Bronchial epithelial cell (primary cell): ENCODE results near the gene SORL1.

- RRBS, 2 experiments = no CpG with 5 or more reads among the region's 4 CpGs
Observed at GRCh38 chr11:120424719-120425429, 86.7 kb upstream of the GRIK4 start.

DNA sequence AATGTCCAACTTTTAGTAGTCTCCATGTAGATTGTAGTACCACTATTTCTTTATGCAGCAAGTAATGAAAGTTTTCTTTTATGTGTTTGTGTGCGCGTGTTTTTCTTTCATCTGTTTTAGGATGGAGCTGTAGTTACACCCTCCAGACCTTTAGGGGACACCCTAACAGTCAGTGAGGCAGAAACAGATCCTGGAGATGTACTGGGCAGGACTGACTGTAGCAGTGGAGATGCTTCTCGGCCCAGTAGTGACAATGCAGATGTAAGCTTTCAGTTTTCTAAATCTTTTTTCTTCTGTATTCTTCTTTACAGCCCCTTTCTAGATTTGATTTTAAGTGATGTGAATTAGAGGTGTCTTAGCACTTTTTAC lies 79.9 kb upstream of the GRIK4 start:
- RRBS, 2 experiments = no CpG with 5 or more reads among the region's 3 CpGs

DNA sequence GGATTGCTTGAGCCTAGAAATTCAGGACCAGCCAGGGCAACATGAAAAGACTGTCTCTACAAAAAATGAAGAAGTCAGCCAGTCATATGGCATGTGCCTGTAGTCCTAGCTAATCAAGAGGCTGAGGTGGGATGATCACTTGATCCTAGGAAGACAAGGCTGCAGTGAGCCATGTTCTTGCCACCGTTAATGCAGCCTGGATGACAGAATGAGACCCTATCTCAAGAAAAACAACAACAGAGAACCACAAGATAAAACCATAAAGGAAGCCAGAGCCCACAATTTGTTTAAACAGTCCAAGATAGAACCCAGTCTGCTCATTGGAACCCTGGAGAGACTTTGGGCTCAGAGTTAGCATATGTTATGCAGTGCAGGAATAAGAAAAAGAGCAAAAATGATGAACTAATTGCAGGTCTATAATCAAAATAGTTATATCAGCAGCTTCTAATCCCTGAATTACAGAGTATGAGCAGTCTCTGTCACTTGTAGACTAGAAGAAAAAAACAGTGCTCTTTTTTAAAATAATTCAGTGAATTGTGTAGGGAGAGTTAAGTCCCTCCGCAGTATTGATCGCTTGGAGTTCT lies 58.0 kb upstream of the GRIK4 start:
- RRBS, 2 experiments = no CpG with 5 or more reads among the region's 3 CpGs

GRCh38 chr11:120458013-120458458 lies 53.5 kb upstream of the GRIK4 start:
- RRBS, 2 experiments = no CpG with 5 or more reads among the region's 1 CpG

- RRBS, 2 experiments = 0 to 11% methylated on average over 1 of the region's 19 CpGs
Observed at GRCh38 chr11:120527086-120527866, 15.7 kb downstream of the GRIK4 start.

- RRBS, 2 experiments = no CpG with 5 or more reads among the region's 7 CpGs
Observed at GRCh38 chr11:120883725-120884254, 140.1 kb upstream of the TBCEL start.

GRCh38 chr11:121035300-121035839 lies 11.5 kb downstream of the TBCEL start:
- RRBS, 2 experiments = no CpG with 5 or more reads among the region's 4 CpGs

- RRBS, 2 experiments = no CpG with 5 or more reads among the region's 4 CpGs
Observed at GRCh38 chr11:121091617-121092250, 9.3 kb upstream of the TECTA start.

DNA sequence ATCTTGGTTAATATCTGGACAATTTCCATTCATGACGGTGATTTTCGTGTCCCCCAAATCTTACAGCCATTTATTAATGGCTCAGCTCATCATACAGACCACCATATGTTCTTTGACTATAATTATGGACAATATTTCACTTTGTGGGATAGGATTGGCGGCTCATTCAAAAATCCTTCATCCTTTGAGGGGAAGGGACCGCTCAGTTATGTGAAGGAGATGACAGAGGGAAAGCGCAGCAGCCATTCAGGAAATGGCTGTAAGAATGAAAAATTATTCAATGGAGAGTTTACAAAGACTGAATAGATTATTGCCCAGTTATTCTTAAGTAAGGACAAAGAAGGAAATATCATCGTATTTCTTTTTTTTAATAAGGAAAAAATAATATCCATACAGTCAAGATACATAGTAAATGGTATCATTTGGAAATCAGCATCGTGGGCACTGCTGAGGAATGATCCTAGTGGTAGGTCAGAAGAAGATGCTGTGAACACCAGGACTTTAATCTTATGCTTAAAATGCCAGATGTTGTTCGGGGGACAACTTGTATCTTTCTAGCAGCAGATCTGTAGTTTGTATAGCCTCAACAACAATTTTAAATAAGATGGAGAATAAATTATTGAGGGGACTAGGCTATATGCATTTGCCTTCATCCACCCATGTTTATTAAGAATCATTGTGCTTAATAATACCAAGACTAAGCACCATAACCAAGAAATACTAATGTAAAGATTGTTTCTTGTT lies 14.8 kb downstream of the SC5D start:
- RRBS, 2 experiments = no CpG with 5 or more reads among the region's 8 CpGs

DNA sequence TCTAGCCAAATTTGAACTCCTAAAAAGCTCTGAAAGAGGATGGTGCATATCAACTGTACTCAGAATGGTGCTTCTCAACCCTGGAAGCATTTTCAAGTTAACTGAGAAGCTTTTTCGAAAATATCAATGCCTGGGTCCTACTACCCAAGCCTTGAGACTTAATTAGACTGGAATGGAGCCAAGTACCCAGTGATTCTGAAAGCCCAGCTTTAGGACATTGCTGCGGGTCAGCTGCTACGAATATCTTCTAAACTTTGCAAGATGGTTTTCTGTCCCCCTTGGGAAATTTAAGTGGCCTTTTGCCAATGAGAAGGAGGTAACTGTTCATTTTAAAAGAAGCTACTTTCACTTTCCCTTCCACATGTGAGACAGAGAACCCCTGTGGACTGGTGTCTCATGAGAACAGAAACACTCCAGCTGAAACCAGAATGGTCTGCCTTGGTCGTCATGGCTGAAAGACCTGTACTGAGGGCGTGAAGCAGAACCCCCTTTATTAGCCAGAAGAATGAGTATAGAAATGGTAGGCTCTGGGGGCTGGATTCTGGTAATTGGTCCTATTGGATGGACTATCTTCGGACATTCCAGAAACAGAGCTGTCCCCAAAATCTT lies 74.9 kb downstream of the SC5D start:
- RRBS, 2 experiments = no CpG with 5 or more reads among the region's 6 CpGs

GRCh38 chr11:121448251-121449017 lies 3.7 kb upstream of the SORL1 start:
- RRBS, 2 experiments = no CpG with 5 or more reads among the region's 5 CpGs

DNA sequence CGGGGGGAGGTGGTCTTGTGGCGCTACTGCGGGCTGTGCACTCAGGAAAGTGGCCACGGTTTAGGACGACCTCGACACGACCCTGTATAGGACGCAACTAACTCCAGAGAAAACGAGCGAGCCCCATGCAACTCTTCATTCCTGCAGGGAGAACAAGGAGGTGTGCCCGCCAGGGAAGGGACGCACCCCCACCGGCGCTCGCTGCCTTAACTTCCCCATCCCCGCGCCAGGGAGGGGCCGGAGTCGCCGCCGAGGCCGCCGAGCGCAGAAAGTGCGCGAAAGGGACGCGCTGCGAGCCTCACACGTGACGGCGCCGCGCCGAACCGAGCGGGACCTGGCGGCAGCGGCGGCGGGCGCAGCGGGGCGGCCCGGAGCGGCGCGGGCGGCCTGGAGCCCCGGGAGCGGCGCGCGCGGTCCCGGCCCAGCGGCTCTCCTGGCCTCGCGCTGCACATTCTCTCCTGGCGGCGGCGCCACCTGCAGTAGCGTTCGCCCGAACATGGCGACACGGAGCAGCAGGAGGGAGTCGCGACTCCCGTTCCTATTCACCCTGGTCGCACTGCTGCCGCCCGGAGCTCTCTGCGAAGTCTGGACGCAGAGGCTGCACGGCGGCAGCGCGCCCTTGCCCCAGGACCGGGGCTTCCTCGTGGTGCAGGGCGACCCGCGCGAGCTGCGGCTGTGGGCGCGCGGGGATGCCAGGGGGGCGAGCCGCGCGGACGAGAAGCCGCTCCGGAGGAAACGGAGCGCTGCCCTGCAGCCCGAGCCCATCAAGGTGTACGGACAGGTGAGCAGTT lies at the start of gene SORL1:
Gene SORL1, plus strand, starts transcription at position 479 of the 791 bp plus-strand sequence.
- RRBS, 2 experiments = 1% methylated on average over 26 of the region's 100 CpGs

DNA sequence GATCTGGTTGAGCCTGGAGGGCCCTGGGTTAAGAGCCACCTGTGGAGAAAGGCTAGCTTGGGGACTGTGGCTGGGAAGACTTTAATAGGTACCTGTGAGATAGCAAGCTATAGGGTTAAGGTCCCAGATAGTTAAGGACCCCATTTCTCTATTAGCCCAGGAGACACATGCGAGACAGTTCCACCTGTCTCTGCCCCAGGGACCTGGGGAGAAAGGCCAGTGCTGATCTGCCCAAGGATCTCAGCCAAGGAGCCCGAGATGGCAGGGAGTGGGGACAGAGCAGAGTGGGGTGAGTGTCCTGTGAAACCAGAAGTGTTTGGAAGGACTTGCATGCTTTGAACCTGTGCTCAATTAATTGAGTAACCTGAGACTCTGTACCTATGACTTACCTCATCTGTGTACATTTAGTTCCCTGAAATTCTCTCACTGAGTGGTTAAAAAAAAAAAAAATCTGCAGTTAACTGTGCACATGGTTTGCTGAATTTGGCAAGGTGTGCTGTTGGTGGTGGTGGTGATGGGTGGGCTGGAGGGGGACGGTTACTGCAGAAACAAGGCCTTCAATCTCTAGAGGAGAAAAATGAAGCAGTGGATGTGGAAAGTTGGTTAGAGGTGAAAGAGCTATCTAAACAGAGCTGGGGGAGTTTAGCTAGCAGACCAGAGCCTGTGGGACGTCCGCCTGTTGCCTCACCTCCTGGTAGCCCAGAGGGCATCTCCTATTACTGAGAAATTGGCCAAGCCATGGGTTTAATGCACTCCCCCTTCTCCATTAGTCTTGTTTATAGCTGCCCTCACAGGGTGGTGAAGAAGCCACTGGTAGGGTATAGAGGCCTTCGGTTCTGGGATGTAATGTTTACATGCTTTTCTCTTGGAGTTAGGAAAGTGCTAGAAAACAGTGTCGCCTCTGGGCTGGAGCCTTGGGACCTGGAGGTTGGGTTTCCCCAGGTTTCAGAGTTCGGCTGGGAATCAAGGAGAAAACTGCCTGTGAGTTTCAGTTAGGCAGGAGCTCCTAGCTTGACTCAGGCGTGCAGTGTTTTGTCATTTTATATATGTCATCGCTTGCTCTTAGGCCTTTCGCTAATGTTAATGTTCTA lies 9.0 kb downstream of the SORL1 start:
- RRBS, 2 experiments = no CpG with 5 or more reads among the region's 11 CpGs

DNA sequence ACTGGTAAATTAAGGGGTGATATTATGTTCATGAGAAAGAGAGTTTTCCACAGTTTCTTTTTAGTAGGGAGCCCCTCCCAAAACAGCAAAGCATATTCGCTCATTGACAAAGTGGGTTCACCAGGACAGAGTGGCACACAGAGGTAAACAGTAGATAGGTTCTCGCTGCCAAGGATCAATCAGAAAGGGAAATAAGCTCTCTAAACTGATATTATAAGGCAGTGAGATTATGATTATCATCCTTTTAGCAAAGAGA lies 11.1 kb downstream of the SORL1 start:
- RRBS, 2 experiments = no CpG with 5 or more reads among the region's 2 CpGs

- RRBS, 2 experiments = no CpG with 5 or more reads among the region's 26 CpGs
Observed at GRCh38 chr11:121478702-121479313, 26.7 kb downstream of the SORL1 start.

GRCh38 chr11:121695974-121696898 lies 244.1 kb downstream of the SORL1 start:
- RRBS, 2 experiments = no CpG with 5 or more reads among the region's 20 CpGs

DNA sequence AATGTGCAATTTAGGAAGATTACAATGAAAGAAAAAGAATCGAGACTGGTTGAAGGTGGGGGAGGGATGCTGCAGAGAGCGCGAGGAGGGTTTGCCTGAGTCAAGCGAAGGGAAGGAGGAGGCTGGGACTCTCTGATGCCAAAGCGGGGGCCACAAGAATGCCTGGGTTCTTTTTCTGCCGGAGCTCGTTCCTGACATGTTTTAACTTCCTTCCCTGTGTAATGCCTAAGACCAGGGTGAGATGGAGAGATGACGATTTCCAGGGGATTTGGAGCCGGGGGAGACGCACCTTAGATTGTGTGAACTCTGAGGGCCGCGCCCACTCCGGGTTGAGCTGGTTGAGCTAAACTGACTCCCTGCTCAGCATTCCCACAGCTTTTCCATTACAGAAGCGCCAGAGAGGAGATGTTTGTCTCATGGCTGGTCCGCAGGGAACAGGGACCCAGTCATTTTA lies 271.2 kb downstream of the SORL1 start:
- RRBS, 2 experiments = 13 to 21% methylated on average over 8 of the region's 15 CpGs

GRCh38 chr11:122095845-122096432 lies 20.1 kb downstream of the BLID start:
- RRBS, 2 experiments = no CpG with 5 or more reads among the region's 10 CpGs

GRCh38 chr11:122104831-122105821 lies 10.9 kb downstream of the BLID start:
- RRBS, 2 experiments = no CpG with 5 or more reads among the region's 11 CpGs

DNA sequence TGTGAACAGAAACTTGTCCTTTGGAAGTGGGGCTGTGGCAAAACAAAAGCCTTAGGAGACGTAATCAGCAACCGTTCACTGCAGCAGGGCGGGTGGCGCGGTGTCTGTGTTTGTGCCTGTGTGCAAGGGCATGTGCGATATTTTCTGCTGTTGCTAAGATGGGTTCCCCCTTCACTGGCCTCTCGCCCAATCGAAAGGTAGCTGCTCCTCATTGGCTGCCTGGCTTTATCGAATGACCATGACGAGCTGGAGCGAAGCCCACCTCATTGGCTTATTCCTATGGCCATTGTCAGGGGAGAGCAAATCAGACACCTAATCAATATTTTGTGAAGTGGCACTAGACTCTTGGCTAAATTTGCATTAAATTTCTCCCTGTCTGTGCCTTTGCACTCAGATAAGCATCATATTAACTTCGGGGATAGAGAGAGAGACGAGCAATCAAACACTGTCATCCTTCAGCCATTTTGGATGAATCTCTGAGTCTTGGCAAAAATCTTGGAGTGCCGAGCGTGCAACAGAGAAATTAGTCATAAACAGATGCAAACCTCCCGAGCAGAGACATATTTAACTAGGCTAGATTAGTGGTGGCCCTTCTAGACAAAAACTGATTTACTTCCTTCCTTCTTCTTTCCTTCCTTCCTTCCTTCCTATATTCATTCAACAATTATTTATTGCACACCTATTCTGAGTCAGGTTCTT lies 114.2 kb upstream of the BLID start:
- RRBS, 2 experiments = no CpG with 5 or more reads among the region's 16 CpGs